Duodenum (tissue), 1 donor: ENCODE data around the genes TEX45, STXBP2 and SNAPC2.

DNA sequence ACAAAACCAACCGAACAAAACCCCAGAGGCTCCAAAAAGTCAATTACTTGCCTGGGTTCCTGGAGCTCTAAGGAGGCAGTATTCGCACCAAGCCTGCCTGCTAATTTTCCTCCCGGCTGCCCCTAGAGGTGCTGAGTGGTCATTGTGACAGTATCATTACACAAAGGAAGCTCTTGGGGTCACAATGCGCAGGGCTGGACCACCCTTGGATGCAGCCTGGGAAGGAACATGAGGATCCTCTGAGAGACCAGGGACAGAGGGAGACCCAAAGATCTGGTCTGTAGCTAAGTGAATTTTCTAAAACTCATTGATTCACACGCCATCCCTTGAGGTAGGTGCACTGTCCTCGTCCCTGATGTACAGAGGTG lies at the start of gene TEX45:
TSS of gene TEX45 (plus strand) at position 197 of the 368 bp plus-strand sequence.
- PRO-cap, result no peak

GRCh38 chr19:7512212-7512679 lies 3.7 kb upstream of the ZNF358 start:
- PRO-cap, result no peak

DNA sequence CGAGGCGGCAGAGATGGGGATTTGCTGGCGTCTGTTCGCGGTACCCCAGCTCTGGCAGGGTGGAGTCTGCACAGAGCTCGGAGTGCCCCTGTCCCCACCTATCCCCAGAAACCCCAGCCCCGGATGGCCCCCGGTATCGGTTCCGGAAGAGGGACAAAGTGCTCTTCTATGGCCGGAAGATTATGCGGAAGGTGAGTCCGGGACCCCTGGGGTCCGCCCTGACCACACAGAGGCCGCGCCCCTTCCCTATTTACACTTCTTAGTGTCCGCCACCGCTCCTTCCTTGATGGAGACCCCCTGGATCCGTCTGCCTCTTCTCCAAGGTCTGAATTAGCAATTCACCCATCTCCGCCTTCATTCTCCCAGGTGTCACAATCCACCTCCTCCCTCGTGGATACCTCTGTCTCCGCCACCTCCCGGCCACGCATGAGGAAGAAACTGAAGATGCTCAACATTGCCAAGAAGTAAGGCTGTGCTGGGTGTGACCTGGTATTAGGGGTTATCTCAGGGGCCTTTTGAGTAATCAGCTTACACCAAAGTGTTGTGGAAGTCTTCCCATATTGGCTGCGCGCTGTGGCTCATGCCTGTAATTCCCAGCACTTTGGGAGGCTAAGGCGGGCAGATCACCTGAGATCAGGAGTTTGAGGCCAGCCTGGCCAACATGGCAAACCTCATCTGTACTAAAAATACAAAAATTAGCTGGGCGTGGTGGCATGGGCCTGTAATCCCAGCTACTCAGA lies 736 bp downstream of the PNPLA6 start:
- PRO-cap, result no peak

DNA sequence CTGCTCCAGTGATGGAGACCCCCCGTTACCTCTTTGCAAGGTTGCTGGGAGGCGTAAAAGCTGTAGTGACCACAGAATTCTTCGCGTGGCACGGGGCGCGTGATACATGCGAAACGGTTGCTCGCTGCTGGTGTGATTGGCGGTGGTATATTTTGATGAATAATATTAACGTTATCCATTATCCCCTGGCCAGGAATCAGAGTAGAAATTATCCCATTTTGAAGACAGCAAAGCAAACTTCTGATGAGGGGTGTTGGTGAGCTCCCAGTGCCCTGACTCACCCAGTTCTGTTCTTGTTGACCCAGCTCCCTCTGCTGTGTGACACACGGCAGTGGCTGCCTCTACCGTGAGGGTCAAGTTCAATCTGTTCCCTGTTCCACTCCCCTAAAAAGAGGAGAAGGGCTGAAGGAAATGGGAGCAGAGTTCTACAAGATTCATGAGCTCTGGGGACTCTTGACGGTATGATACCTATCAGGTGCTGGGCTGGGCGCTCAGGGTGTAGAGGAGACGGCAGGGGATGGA lies 2.0 kb downstream of the CAMSAP3 start:
- PRO-cap, result no peak

DNA sequence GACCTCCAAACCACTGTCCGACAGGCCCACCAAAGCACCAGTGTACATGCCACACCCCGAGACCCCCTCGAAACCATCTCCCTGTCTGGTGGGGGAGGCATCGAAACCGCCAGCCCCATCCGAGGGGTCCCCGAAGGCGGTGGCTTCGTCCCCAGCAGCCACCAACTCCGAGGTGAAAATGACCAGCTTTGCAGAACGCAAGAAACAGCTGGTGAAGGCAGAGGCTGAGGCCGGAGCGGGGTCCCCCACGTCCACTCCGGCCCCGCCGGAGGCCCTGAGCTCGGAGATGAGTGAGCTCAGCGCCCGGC lies 16.3 kb downstream of the CAMSAP3 start:
- PRO-cap, result no peak

- PRO-cap, result no peak
These were observed 13.9 kb downstream of the XAB2 start for GRCh38 chr19:7615554-7615764.

DNA sequence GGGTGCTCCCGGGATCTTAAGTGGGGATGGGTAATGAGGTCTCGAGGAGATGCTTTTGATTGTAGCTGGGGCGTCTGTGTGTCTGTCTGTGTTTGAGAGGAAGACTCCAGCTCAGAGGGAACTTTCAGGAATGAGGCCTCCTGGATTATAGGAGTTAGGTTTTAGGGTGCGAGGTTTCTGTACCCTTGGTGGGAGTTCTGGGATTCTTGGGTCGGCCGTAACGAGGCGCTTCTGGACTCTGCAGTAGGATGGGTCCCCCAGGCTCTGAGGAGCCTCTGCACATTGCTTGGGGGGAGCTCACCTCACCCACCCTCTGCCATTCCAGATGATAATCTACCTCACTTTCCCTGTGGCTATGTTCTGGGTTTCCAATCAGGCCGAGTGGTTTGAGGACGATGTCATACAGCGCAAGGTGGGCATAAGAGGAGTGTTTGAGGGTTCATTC lies 677 bp downstream of the PET100 start:
- PRO-cap, result no peak

GRCh38 chr19:7636653-7637308 lies at the start of gene STXBP2:
Gene STXBP2 (plus strand): TSS chr19:7637110.
- PRO-cap, result bidirectional peak, plus-strand start at chr19:7637123, minus-strand start at chr19:7636991

DNA sequence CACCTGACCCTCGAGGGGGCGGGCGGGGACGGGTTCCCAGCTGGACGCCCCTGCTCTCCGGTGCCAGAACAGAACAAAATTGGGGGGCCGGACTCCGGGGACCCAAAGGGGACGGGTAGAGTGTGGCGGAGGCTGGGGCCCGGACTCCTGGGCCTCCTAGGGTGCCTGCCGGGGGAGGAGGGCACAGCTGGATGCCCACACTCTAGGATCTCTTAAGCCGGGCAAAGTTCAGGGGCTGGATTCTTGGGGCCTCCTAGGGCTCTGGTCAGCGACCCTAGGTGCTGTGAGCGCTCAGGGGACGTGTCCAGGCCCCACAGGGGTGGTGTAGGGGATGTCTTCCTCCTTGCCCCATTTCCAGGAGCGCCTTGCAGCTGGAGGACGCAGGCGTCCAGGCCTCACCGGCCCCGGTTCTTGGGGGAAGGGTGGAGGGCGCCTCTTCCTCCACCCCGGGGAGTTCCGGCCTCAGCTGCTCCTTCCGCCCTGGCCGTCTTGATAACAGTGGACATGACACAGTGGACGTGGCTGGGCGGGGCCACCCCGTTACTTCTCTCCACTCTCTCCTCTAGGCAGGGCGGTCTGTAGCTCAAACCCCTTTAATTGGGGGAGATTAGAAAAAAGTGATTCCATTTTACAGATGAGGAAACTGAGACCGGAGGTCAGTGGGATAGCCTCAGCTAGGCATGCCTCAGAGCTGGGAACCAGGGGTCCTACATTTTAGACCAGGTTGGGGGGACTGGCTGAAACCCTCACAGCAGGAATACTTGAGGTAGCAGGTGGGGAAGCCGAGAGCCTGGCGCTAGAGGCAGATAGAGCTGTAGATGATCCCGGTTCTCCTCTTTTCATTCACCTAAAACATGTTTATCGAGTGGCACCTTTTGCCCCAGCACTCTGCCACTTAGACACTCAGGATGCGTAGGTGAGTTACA lies 662 bp downstream of the STXBP2 start:
- PRO-cap, result unidirectional peak, minus-strand start at position 413 of the sequence; unidirectional peak, minus-strand start at position 451 of the sequence

GRCh38 chr19:7669243-7669586 lies 366 bp downstream of the RETN start:
- PRO-cap, result no peak

- PRO-cap, result no peak
These were observed 5.1 kb upstream of the FCER2 start for GRCh38 chr19:7707078-7707473.

DNA sequence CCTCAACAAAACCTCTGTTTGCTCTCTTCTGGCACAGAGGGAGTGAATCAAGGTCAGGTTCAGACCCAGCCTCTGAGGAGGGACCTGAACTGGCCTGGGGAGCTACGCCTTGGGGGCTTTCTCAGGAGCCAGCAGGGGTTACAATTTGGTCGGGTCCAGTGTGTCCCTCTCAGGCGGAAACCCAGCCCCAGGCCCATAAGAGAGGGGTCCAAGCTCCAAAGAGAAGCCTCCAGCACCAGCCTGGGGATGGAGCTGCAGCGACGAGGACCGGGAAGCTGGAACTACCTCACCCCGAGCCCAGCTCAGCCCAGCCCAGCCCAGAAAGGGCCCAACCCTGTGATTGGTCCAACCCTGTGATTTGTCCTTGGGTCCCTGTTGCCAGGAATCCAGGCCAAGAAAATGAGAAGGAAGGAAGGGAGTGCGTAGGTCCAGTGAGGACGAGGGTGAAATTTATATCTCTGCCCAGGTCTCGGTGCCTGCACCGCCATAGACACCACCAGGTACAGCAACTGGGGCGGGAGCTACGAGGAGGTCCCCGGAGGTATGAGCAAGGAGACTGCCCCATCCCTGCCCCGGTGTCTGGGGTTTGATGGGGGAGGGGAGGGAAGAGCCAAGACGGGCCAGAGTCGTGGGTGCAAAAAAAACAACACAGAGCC lies 24.1 kb downstream of the CLEC4M start:
- PRO-cap, result unidirectional peak, plus-strand start at position 402 of the sequence

DNA sequence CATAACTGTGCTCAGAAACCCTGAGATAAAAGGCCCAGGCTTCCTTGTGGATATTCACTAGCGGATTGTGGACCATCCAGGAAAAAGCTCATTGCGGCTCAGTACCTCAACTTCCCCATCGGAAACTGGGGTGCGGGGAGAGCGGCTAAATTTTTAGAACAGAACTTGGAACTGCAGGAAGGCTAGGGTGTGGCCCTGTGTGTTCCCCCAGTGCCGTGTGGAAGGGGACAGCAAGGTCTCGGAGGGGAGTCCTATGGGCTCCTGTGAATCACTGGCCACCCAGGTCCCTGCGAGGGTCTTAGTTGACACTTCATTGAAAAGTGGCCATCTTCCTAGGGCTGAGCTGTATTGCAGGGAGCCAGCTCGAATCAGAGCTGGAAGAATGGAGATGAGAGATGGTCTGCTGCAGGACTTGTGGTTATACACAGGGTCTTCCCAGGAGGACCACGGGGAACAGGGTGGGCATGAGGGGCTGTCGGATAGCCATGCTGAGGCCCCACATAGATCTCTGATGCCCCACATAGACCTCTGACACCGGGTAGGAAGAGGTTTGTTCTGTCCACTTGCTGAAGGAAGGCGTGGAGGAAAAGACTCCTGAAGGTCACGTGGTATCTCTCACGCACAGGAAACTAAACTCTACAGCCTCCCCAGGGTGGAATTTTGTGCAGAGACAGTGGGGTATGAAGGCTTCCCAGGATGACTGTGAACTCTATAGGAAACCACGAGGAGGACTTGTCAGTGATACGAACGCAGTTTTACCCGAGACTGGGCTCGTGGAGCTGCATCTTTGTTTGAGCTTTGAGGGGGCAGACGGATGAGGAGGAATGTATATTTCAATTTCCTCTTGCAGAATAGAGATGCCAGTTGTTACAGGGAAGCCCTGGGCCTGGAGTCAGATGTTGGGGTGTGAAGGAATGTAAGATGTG lies 2.6 kb downstream of the EVI5L start:
- PRO-cap, result no peak

- PRO-cap, result no peak
These were observed 3.4 kb downstream of the EVI5L start for GRCh38 chr19:7833407-7833833.

DNA sequence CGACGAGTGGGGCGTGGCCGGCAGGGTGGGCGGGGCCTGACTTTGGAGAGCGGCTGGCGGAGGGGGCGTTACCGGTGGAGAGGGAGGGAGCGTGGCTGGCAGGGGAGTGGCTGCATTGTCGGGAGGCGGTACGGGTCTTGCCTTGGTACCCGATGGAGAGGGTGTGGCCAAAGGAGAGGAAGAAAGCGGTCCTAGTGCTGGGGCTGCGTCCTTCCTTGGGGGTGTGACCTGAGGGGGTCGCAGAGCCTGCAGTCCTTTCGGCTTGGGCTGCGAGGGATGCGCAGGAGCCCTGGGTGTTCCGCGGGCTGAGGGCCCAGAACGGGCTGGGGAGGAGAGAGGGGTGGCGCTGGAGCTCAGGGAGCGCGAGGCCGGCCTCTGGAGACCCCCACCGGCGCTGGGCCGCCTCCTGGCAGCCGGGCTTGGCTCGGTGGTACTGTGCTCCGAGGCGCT lies 2.0 kb downstream of the PRR36 start:
- PRO-cap, result no peak

GRCh38 chr19:7907969-7908604 lies 4.4 kb downstream of the MAP2K7 start:
- PRO-cap, result no peak

- PRO-cap, result bidirectional peak, plus-strand start at chr19:7919096, minus-strand start at chr19:7918997
These were observed 1.6 kb upstream of the SNAPC2 start for GRCh38 chr19:7918322-7919193.

GRCh38 chr19:7920010-7920893 lies at the start of gene SNAPC2:
Gene SNAPC2 (plus strand): TSS chr19:7920338.
- PRO-cap, result bidirectional peak, plus-strand start at chr19:7920324, minus-strand start at chr19:7920224; unidirectional peak, minus-strand start at chr19:7920582

GRCh38 chr19:7969565-7969878 lies 26.1 kb upstream of the TIMM44 start:
- PRO-cap, result no peak

GRCh38 chr19:8209079-8209252 lies 204 bp upstream of the CERS4 start:
- PRO-cap, result bidirectional peak, plus-strand start at chr19:8209376, minus-strand start at chr19:8209212